Fibroblast of villous mesenchyme (primary cell): ENCODE results near the genes ZFPM1 and SNAI3.

GRCh38 chr16:87806079-87806791 is 40.4 kb upstream of the KLHDC4 start:
- CAGE, long polyA plus RNA: no peak

DNA sequence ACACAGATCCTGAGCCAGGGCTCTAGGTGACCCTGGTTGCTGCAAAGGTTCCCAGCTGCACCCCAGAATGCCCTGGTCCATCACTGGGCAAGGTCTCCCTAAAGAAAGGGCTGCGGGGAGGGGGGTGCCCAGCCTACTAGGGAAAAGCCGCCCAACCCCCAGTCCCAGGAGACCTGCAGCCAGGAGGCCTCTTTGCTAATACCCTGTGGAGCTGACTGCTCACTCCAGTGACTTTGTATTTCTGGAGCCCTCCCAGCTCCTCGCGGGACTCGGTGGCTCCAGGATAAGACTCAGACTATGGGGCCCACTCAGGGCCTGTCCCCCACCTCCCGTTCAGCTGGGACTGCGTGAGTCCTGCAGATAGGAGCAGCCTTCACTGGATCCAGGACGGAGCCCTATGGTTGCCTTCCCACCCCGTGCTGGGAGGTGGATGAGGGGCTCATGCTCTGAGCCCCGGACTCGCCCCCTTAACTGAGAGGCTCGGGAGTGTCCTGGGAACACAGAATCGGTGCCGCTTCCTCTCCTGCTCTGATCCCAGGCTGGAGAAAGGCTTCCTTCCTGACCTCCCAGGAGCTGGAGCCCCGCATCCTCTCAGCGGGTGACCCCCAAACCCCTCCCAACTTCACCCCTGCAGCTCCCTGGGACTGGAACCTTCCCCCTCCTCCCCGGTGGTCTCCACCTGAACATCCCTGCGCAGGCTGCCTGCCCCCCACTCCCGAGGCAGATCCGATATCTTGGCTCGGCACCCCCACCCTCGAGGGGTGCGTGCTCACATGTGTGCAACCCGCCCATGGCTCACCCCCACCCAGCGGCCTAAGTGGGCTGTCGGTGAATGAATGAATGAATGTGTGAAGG is 40.0 kb downstream of the SLC7A5 start:
- CAGE, long polyA plus RNA: no peak

- CAGE, long polyA plus RNA: no peak
Observed at GRCh38 chr16:87829934-87830834, 39.1 kb downstream of the SLC7A5 start.

- CAGE, long polyA plus RNA: no peak
Observed at GRCh38 chr16:87845796-87846872, 23.2 kb downstream of the SLC7A5 start.

DNA sequence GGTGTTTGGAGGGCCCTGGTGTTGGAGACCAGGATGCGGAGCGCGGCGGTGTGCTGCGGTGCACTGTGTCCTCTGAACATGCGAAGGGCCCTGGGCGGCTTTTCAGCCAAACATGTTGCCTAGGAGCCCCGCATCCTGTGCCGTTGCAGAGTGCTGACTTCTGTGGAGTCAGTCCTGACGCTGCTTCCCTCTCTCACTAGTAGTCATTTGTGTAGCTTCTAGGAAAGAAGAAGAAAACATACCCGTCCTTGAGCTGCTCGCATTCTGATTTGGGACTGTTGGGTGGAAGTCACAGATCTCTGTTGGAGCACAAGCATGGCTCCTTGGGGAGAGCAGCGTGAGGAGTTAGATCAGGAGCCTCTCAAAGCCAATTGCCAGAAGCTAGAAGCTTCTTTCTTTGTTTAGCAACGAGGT is 42.8 kb downstream of the BANP start:
- CAGE, long polyA plus RNA: no peak

DNA sequence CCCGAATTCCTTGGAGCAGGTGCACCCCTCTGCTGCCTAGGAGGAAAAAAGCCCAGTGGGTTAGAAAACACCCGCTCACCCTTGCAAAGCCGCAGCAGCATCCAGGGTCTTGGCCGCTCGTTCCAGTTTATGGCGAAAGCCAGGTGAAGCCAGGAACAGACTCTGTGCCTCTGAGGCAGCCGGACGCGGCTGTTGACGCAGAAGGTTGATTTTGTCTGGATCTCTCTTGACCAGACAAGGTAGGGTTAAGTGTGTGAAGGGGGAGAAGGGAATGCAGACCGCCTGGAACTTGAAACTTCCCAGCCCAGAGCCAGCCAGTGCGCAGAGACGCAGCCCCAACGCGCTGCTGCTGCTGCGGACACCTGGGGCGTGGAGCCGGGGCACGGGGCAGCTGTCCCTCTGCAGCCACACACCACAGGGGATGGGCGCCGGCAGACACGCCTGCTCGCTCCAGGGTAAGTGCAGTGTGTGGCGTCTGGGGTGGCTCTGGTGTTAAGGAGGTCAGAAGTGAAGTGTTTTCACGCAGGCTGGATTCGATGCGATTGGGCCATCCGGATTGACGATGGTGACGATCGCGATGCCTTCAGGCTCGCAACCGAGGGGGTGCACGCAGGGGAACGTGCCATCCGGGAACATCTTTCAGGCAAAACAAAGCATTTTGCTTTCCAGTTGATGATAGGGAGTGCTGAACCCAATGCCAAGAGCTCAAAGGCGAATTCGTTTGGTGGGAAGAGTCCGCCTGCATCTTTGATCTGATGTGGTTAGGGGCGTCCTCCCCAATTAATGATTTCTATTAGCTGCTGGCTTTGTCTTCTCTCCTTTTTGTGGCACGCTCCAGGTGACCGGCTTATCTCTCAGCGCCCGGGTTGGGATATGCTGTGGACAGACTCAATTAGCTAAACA is 149.6 kb downstream of the BANP start:
- CAGE, long polyA plus RNA: no peak

GRCh38 chr16:88194318-88195394 is 188.1 kb upstream of the ZNF469 start:
- CAGE, long polyA plus RNA: no peak

DNA sequence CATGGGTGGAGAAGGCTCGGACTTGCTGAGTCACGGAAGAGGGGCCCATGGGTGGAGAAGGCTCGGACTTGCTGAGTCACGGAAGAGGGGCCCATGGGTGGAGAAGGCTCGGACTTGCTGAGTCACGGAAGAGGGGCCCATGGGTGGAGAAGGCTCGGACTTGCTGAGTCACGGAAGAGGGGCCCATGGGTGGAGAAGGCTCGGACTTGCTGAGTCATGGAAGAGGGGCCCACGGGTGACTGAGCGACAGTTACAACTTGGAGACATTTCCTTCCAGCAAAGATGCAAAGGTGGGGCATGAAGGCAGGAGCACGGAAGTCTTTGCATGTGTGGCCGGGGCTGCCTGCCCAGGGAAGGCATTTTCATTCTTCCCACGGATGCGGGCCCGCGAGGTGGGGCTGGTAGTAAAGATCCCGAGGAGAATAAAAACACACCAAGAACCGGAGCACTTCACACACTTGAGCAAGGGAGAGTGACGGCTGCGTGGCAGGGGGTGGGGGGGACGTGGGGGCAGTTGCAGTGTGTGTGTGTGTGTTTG is 49.3 kb upstream of the ZNF469 start:
- CAGE, long polyA plus RNA: no peak

DNA sequence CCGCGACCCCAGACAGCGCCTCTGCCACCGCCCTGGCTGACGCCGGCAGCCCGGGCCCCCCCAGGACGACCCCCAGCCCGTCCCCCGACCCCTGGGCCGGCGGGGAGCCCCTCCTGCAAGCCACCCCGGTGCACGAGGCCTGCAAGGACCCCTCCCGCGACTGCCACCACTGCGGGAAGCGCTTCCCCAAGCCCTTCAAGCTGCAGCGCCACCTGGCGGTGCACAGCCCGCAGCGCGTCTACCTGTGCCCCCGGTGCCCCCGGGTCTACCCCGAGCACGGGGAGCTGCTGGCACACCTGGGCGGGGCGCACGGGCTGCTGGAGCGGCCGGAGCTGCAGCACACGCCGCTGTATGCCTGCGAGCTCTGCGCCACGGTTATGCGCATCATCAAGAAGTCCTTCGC is 15.8 kb upstream of the ZFPM1 start:
- CAGE, long polyA plus RNA: no peak

GRCh38 chr16:88452455-88453575 is at the start of gene ZFPM1:
Gene ZFPM1 (plus strand): TSS chr16:88453280.
- CAGE, long polyA plus RNA: no peak

GRCh38 chr16:88455891-88456790 is 3.1 kb downstream of the ZFPM1 start:
- CAGE, long polyA plus RNA: no peak

DNA sequence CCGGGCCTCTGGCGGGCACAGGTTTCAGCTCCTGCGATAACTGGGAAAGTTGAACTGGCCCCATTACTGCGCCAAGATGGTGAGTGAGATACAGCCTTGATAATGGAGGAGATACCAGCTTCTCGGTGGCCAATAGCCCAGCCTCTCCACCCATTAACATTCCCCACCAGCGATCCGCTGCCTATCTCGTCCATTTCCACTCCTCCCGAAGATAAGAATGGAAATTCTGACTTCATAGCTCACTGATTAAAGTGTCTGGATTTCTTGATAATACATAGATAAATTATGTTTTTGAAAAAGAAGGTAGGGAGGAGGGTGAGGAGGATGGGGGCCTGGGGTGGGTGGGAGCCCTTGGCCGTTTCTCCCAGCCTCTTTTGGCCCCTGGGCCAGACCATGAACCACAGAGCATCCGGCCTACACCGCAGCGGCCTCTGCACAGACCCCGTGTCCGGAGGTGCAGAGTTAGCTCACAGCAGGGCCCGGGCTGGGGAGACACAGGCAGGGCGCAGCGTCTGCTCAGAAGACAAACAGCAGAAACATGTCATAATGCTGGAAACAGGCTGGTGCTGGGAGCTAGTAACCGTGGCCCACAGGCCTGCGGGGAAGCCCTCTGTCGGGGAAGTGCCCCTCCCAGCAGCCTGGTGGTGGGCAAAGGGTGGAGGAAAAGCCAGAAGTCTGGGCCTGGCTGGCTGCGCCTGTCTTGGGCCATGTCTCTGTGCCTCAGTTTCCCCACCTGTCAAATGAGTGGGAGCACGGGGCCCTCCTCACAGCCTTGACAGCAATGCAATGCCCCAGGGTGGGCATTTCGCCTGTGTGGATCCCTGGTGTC is 11.9 kb downstream of the ZFPM1 start:
- CAGE, long polyA plus RNA: no peak

GRCh38 chr16:88494170-88495227 is 41.4 kb downstream of the ZFPM1 start:
- CAGE, long polyA plus RNA: no peak

DNA sequence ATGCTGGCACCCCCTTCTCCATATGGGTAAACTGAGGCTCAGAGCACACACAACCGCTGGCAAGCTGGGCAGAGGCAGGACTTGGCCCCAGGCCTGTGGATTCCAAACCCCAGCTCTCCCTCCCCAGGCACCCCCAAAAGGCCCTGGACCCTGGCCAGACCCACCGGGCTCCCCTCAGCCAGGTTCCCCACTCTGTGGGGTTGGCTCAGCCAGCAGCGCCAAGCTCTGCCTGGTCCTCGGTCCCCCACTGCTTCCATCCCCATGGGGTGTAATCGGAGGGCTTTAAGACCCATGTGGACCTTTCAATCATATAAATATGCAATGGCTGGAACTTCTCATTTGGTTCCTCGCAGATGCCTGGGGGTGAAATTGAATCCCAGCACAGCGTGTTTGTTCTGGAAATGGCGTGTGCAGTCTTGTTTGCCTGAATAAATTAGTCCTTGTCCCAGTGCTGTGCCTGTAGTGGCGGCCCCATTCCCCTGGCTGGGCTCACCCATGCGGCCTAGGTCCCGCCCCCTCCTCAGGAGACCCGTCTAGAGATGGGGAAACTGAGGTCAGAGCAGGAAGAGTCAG is 57.2 kb downstream of the ZFPM1 start:
- CAGE, long polyA plus RNA: no peak

DNA sequence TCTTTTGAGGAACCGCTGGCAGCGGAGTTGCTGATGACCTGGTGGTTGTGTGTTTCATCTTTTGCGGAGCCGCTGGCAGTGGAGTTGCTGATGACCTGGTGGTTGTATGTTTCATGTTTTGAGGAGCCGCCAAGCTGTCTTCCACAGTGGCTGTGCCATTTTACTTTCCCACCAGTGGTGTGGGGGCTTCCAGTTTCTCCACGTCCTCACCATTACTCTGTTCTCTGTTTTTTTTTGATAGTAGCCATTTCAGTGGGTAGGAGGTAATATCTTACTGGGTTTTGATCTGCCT is 21.7 kb downstream of the ZC3H18 start:
- CAGE, long polyA plus RNA: no peak

DNA sequence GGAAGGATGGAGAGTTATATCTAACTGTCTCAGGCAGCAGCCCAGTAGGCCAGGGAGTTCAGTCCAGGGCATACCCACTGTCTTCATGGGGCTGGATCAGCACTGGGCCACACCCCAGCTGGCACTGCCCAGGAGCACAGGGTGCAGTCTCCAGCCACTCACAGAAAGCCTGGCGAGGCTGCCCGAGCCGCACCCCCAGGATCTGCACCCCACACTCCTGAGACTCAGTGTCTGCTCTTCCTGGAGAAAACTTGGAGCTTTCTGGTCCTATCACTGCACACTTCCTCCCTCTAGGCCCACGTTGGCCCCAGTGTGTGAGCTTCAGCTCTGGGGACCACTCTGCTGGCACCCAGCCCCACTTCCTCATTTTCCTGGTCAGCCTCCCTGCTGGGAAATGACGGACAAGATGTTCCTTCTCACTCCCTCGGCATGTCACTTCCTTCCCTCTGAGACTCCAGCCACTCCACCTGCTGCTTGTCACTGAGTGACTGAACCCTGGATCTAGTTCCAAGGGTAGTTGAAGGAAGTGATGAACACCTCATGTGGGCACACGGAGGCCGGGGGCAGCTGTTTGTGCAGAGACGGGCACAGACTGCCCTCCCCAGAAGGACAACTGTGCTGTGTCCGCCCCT is 28.9 kb downstream of the ZC3H18 start:
- CAGE, long polyA plus RNA: no peak

DNA sequence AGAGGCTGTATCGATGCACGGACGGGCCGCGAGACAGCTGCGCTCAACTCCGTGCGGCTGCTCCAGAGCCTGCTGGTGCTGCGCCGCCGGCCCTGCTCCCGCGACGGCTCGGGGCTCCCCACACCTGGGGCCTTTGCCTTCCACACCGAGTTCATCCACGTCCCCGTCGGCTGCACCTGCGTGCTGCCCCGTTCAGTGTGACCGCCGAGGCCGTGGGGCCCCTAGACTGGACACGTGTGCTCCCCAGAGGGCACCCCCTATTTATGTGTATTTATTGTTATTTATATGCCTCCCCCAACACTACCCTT is 1.5 kb downstream of the IL17C start:
- CAGE, long polyA plus RNA: no peak

DNA sequence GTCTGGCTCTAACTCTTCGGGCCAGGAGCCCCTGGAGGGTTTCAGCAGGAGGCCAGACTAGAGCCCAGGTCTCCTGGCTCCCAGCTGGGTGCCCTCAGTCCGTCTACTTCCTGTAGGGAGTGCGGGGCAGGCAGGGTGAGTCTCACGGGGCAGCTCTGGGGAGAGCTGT is 1.2 kb downstream of the CYBA start:
- CAGE, long polyA plus RNA: no peak

GRCh38 chr16:88664751-88665272 is 1.9 kb upstream of the MVD start:
- CAGE, long polyA plus RNA: no peak

GRCh38 chr16:88685801-88686964 is at the start of gene SNAI3:
Gene SNAI3 (minus strand): TSS chr16:88686507.
- CAGE, long polyA plus RNA: no peak